ENCODE measurements around a stretch of chr7.

GRCh38 chr7:139630716-139631496, 107.4 kb downstream of the CLEC2L start:
- RRBS, 2 experiments, result no CpG with 5 or more reads among the region's 14 CpGs

DNA sequence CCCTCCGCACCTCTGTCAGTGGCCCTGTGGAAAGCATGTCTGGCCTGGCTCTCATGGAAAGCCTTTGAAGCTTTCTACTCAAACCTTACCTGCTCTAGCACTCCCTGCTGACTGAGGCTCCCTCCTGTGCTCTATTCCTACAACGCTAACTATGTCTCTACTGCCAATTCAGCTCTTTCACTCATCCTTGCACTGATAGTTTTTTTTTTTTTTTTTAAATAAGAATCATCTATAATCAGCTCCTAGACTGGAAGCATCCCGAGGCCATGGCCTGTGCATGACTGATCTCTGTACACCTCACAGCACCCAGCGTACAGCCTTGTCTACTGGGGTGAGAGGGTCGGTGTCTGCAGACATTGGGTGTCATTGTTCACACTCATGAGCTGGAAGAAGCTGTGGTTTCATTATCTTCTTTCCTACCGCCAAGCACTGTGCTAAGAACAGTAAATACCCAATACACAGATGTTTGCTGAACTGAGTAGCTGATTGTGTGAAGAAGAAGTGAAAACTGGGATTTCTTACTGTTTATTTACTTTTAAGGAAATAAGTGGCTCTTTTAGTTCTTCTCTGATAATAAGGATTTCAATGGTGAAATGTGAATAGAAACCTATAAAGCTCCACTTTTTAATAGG, 123.6 kb downstream of the CLEC2L start:
- RRBS, 2 experiments, result no CpG with 5 or more reads among the region's 6 CpGs

DNA sequence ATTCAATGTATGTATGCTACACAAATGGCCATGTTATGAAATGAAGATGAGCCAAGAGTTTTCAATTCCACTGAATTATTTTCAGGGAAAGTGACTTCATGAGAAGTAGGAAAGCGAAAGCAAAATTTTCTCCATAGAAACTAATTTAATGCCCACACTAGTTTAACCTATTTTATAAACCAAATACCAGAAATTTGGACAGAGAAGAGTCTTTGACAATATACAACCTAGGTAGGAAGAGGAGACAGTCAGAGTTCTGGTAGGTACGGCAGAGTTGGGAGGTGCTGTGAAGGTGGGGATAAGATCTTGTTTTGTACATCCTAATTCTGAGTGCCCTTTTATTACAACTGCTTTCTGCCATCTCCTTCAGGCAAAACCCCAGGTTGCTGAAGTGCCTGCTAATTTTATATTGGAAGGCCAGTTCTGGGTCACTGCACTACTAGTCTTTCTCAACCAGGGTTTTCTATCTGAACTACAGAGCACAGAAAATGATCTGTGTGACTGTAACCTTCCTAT, 119.3 kb downstream of the HIPK2 start:
- RRBS, 2 experiments, result no CpG with 5 or more reads among the region's 2 CpGs

- RRBS, 2 experiments, result 10% methylated on average over 2 of the region's 13 CpGs; no CpG with 5 or more reads in 1 of the 2 experiments
Observed at GRCh38 chr7:139679974-139680610, 97.7 kb downstream of the HIPK2 start.

GRCh38 chr7:139683246-139683705, 94.5 kb downstream of the HIPK2 start:
- RRBS, 2 experiments, result no CpG with 5 or more reads among the region's 10 CpGs

- RRBS, 2 experiments, result no CpG with 5 or more reads among the region's 20 CpGs
Observed at GRCh38 chr7:139719922-139721235, 57.4 kb downstream of the HIPK2 start.

- RRBS, 2 experiments, result no CpG with 5 or more reads among the region's 5 CpGs
Observed at GRCh38 chr7:139732168-139732641, 45.6 kb downstream of the HIPK2 start.

DNA sequence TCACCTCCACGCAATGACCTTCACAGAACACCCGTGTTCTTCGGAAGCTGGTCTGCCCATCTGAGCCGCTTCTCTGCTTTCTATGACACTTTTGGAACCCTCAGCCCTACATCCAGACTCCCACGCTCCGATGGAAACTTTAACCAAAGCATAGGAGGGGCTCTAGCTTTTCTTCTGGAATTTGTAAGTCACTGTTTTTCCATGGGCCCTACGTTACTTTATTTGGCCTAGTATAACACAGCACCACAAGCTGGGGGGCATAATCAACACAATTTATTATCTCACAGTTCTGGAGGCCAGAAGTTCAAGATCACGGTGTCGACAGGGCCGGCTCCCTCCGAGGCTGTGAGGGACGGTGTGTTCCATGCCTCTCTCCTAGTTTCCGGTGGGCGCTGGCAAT, 29.7 kb downstream of the HIPK2 start:
- RRBS, 2 experiments, result 93 to 98% methylated on average over 3 of the region's 14 CpGs

DNA sequence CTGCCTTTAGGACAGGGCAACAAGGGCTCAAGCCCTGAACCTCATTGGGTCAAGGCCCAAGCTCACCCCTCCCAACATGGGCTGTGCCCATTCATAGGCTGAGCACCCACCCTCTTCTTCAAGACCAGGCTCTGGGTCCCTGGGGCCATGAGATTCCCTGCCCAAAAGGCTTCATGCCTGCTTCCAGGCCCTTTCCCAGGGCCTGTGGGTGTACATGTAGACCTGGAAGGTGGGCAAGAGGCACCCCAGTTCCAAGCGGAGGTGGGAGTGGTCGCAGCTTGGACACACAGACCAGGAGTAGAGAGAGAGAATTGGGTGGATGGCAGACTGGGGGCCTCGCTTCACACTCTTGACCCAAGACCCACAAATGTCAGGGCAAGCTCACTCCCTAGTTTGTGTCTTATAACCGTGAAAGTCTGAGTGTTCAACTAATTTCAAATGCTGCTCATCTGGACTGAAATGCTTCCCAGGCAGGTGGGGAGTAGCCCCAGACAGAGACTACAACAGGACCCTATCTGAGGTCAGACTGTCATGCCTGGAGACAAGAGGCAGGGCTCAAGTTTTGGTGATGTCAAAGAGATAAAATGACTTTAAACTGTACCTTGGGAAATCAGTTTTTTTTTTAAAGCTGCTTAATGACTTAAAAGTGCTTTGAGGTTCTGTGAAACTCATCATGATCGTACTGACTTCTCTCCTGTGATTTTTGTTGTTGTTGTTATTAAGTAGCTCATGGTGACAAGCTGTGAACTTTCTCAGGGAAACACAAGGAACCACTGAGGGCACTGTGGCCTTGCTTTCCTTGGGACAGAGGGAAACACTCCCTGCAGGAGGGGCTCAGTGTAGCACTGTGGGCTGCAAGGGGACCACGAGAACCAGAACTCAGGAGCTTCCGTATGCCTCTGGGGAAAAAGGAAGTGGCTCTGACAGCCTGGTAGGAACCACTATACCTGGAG, 9.7 kb downstream of the HIPK2 start:
- RRBS, 2 experiments, result no CpG with 5 or more reads among the region's 7 CpGs

DNA sequence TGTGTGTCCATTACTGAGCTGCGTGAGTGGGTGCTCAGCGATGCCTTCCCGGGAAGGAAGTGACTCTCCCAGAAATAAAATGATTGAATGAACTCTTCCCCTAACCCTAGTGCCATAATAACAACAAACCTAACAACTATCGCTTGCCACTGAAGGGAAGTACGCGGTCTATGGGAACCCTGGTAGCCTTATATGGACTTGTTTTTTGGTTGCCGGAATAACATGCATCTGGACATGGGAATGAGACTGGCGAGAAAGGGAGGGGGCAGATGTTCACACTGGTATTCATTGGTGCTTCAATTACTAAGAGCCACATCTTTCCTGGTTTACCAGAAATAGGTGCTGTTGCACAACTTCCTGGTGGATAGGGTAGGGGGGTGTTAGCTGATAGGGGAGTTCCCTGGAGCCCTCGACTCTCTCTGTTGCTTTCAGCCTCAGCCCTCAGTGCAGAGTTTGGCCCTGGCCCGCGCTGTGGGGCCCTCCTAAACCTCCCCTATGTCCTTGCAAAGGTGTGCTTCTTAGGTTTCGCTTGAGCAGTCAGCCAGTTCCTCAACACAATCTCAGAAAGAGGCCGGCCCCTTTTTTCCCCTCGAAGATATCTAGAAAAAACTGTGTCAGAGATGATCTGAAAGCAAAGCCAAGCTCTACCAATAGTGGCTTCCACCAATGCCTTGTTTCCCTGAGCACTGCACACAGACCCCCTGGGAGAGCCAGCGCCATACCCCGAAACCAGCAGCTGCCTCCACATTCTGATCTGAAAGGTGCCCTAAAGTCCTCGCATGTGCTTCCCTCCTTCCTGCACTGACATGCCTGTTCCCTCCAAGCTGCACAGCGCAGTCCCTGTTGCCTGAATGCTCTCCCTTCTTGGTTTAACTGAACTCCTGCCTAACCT, 13.5 kb downstream of the TBXAS1 start:
- RRBS, 2 experiments, result no CpG with 5 or more reads among the region's 18 CpGs

DNA sequence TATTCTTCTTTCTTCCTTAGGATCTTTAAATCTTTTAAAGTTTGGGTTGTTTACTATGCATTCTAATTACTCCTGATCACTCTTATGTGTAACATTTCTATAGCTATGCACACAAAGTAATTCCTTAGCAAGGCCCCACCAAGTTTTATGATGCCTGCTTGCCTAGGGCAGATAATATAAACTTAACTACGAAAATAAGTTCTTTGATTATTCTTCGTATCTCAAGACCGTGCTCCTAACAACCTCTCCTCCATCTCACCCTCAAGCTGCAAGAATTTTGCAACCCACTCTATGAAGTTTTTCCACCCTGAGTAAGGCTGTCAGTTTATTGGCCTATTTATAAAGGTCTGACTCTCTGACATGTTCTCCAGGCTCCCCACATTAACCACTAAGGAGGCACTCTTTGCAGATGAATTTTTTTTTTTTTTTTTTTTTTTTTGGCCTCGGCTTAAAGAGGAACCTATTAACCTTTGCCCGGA, 56.9 kb downstream of the TBXAS1 start:
- RRBS, 2 experiments, result no CpG with 5 or more reads among the region's 5 CpGs

- RRBS, 2 experiments, result no CpG with 5 or more reads among the region's 8 CpGs
Observed at GRCh38 chr7:140088633-140089349, 26.0 kb upstream of the PARP12 start.

DNA sequence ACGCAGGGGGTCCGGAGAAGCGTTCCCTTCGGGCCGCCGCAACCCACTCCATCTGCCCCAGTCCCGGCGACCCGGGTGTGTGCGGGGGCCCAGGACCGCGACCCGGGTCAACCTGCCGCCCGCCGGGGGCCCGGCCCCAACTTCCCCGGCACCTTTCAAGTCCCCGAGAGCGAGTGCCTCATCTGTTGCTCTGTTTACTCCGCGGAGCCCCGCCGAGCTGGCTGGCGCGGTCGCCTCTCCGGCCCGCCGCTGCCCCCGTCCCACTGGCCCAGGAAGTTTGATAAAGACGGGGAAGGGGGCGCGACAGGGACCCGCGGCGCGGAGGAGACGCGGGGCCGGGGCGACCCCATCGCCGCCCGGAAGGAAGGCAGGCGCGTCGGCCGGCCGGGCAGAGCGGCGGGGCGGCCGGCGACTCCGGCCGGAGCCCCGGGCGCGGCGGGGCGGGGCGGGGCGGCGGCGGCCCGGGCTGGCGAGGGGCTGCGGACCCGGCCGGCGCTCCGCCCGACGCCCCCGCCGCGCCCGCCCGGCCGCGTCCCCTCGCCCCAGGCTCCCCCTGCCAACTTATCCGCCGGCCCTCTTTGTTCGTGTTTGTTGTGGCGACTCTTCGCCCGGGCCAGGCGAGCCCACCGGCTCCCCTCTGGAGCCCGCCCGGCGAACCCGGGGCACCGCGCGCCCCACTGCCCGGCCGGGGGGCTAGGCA, 716 bp downstream of the KDM7A start:
- RRBS, 2 experiments, result 1 to 5% methylated on average over 44 of the region's 100 CpGs

GRCh38 chr7:140260222-140261012, 83.6 kb upstream of the KDM7A start:
- RRBS, 2 experiments, result no CpG with 5 or more reads among the region's 11 CpGs

- RRBS, 2 experiments, result no CpG with 5 or more reads among the region's 11 CpGs
Observed at GRCh38 chr7:140358290-140359059, 39.9 kb downstream of the SLC37A3 start.

GRCh38 chr7:140478211-140479039, 880 bp downstream of the MKRN1 start:
- RRBS, 2 experiments, result under 1 to 8% methylated on average over 5 to 8 of the region's 66 CpGs

- RRBS, 2 experiments, result no CpG with 5 or more reads among the region's 19 CpGs
Observed at GRCh38 chr7:140601735-140602567, 38.7 kb downstream of the DENND2A start.

DNA sequence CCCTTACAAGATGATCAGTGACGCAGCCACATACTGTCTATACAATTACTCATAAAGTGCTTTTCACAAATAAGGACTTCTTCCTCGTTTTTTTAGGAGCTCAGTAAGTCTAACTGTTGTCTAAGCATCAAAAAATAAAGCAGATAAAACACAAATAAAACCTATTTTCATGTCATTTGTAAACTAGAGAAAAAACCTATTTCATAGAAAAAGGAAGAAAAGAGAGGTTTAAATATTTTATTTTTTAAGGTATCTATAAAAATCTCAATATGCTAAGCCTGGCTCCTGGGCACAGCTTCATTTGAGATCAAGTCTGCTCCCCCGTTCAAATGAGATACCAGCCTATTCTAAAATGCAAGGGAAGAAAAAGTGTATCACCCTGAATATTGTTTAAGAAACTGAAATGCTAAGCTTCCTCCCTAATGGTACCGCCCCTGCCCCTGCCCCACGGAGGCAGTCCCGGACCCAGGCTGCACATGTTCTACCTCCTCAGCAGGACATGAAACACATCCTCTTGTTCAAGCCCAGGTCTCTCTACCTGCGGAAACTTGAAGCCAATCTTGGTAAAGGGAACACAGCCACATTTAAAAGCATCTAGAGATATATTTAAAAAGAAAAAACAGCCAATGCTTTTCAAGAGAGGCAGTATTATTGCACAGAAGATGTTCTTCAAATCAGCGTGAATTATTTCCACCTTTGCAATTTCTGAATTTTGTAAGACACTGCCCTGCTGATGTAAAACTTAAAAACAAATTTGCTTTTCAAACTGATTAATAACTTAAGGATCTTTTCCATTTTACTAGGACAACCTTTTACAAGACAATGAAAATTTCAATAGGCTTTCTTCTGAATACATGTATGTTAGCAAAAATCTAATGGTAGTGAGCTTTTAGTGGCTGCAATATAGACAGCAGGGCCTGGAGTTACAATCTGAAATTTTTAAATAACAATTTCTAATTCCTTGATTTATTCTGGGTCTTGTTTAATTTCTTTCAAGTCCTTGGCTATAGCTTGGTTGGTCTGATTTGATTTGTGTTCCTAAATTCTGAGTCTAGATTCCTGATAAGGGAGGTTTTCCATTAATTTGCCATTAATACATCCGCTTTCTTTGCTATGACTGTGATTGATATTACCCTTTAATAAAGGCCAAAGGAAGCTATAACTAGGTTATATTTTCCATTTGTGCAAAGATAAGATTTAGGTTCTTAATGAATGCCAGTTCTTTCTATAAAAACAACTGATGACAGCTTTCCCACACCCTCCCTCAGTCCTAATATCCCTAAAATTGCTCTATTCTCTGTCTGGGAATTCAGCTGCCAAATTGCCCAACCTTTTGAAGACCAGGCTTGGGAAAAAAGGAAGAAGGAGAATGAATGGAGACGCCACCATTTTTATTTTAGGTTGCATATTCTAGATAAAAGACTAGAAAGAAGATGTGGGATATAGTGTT, 27.8 kb downstream of the NDUFB2 start:
- RRBS, 2 experiments, result no CpG with 5 or more reads among the region's 10 CpGs

- RRBS, 2 experiments, result no CpG with 5 or more reads among the region's 3 CpGs
Observed at GRCh38 chr7:141076349-141076761, 2.5 kb downstream of the TMEM178B start.

GRCh38 chr7:141511131-141512465, 39.6 kb upstream of the AGK start:
- RRBS, 2 experiments, result 14 to 22% methylated on average over 3 to 7 of the region's 48 CpGs